WTC11 (cell line): ENCODE data around the genes SOX12, TBC1D20 and SIRPB2.

DNA sequence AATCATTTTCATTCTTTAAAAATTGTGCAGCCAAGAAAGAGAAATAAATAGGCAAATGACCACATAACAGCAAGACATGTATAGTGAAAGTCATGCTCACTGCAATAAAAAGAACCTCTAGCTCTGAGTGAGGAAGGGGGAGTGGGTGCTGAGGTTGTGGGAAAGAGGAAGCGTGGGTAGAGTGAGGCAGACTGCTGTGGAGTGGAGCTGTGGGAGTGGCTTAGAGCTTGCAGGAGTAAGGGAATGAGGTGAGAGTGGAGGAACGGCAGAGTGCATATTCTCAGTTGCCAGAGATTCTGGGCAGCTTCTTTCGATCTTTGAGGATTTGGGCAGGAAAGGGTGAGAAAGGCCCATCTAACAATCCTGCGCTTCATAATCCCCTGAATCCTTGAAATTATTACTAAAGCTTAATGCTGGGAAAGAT is 10.5 kb downstream of the DEFB129 start:
- PRO-cap, result no peak

DNA sequence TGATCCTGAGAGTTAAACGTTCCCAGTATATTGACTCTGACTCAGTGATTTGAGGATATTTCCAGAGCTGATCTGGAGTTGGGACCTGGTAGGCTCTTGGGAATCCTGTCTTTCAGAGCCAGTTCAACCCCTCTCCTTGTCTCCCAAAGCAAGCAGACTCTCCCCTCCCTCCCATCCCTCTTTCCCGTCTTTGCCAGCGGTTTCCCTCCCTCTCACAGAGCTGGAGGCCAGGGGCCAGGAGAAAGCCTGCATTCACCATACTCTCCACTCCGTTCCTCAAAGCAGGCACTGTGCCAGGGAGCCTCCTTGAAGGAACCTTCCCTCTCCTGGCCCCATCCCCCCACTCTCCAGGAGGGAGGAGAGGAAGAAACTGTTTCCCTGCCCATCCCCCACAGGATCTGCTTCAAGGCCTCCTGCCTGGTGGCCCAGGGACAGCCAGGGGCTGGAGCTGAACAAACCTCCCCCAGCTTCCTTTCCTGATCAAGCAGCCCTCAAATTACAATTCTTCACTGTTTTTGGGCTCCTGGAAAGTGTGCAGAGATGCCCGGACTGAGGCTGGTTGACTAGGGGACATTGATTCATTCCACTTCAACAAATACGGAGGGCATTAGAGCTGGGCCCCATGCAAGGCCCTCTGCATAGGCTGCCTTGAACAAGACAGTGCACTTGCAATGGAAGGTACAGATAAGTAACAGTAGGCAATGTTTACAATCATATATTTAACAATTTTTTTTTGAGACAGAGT is 3.8 kb downstream of the ZCCHC3 start:
- PRO-cap, result bidirectional peak, plus-strand start at position 431 of the sequence, minus-strand start at position 292 of the sequence

- PRO-cap, result bidirectional peak, plus-strand start at chr20:325552, minus-strand start at chr20:325269; bidirectional peak, plus-strand start at chr20:325903, minus-strand start at chr20:325784
Observed at GRCh38 chr20:325074-325983, at the start of gene SOX12. SOX12 (plus strand) TSS chr20:325552.

DNA sequence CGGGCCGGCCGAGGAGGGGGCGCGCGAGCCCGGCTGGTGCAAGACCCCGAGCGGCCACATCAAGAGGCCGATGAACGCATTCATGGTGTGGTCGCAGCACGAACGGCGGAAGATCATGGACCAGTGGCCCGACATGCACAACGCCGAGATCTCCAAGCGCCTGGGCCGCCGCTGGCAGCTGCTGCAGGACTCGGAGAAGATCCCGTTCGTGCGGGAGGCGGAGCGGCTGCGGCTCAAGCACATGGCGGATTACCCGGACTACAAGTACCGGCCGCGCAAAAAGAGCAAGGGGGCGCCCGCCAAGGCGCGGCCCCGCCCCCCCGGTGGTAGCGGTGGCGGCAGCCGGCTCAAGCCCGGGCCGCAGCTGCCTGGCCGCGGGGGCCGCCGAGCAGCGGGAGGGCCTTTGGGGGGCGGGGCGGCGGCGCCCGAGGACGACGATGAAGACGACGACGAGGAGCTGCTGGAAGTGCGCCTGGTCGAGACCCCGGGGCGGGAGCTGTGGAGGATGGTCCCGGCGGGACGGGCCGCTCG is 697 bp downstream of the SOX12 start:
- PRO-cap, result bidirectional peak, plus-strand start at position 465 of the sequence, minus-strand start at position 262 of the sequence

- PRO-cap, result no peak
Observed at GRCh38 chr20:327731-328137, 2.4 kb downstream of the SOX12 start.

DNA sequence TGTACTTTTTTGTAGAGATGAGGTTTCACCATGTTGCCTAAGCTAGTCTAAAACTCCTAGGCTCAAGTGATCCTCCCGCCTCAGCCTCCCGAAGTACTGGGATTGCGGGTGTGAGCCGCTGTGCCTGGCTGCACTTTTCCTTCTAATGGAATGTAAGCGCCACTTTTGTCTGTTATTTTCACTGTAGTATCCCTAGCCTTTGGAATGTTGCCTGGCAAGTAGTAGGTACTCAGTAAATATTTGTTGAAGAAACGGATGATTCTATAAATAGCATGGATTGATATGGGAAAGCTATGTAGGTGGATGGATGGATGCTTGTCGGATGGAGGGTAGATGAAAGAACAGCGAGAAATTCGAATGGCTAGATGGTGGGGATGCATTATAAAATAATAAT is 10.3 kb upstream of the TRIB3 start:
- PRO-cap, result no peak

DNA sequence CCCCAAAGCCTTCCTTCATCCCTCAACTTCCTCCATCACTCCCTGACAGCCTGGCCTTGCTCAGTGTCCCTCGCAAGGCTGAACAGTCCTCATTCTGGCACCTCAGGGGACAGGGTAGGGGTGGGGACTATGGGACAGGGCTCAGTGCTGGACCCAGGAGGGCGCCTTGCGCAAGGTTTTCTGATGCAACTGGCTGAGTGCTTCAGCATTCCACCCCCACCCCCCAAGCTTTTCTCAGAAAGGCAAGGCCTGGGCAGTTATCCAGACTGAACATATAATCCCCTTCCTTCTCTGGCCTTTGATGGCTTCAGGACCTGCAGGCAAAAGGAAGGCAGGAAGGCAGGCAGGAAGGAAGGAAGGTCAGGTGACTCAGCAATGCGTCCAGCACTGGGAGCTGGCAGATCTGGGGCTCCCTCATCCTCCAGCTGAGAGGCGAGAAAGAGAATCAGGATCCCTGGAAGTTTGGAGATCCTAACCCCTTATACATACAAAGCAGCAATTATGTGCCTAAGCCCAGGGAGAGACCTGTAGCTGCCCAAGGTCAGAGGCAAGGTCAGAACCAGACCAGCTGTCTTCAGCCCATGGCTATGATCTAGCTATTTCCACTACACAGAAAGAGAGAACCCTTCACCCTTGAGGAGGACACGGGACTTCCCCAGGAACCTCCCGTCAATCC is 8.6 kb upstream of the TRIB3 start:
- PRO-cap, result no peak

- PRO-cap, result no peak
Observed at GRCh38 chr20:373409-374176, 7.0 kb upstream of the TRIB3 start.

DNA sequence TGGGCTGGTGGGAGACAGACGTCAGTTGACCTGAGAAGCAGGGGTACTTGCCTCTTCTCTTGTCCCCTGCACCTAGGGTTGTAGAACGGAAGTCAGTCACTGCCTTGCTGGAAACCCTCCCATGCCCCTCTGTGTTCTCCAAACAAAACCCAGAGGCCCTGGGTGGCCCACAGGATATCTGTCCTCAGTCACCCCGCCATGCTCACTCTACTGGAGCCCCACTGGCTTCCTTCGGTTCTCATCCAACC is 868 bp downstream of the RBCK1 start:
- PRO-cap, result no peak

- PRO-cap, result bidirectional peak, plus-strand start at chr20:462618, minus-strand start at chr20:462526; bidirectional peak, plus-strand start at chr20:462908, minus-strand start at chr20:462684
Observed at GRCh38 chr20:462183-462765, at the start of gene TBC1D20. TBC1D20 (minus strand) TSS chr20:462533.

DNA sequence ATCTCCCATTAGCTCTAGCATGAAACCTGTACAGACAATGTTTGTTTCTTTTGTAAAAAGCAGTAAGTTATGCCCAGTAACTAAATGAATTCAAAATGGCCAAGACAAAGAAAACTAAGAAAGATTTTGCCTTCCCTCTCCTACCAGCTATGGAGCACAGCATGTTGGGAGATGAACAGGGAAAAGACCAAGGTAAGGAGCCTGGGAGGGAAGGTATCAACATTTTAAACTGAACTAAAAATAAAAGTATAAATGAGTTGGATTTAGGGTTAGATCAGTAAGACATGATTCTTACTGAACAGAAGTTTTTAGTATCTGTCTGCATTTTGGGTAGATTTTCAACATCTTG is 20.6 kb upstream of the TBC1D20 start:
- PRO-cap, result no peak

- PRO-cap, result no peak
Observed at GRCh38 chr20:607160-607978, 2.7 kb downstream of the TCF15 start.

DNA sequence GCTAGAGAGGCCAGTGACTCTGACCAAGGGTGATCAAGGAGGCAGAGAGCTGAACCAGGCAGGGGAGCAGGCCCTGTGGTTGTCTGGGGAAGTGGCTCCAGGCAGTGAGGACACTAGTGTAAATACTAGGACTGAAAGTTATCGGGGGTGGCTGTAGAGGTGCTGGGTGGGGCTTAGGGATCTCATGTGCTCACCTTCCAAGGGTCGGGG is 1.0 kb downstream of the SRXN1 start:
- PRO-cap, result no peak

- PRO-cap, result bidirectional peak, plus-strand start at chr20:841268, minus-strand start at chr20:841159
Observed at GRCh38 chr20:840937-841594, 7.6 kb downstream of the FAM110A start.

GRCh38 chr20:843831-844197 is 10.3 kb downstream of the FAM110A start:
- PRO-cap, result no peak

GRCh38 chr20:1308896-1309437 is 20.0 kb downstream of the SDCBP2 start:
- PRO-cap, result unidirectional peak, minus-strand start at chr20:1309137

DNA sequence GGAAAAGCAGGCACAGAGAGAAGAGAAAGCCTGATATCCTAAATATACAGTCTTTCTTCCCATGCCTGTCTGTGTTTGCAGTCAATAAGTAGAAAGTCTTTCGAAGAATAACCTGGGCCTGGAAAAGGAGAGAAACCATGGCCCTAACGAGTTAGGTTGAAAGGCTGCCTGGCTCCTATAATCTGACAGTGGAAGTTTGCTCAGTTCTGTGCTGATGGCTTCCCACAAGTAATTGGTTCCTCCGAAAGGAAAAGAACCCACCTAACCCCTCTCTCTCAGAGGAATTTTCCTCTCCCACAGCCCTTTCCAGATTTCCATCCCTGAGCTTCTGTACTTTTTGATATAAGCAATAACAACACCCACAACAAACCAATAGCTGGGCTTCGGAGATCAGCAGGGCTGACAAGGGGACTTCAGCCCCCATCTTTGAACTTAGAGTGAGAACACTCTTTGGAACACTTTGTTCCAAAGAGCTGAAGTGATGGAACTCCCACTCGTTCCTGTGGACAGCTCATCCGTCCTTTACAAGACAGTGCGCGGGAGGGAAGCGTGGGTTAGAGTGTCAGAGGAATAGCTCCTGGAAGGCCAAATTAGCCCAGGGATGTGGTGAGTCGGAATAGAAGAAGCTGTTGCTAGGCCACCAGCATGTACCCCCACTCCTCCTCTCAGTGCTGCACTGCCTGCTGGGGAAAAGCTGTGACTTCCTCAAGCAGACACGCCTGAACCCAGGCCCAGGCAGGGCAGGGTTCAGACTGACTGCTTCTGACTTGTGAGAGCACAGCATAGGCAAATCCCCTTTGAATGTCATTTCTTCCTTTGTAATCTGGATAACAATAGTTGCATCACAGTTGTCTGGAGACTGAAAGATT is 1.8 kb downstream of the SDCBP2 start:
- PRO-cap, result no peak

DNA sequence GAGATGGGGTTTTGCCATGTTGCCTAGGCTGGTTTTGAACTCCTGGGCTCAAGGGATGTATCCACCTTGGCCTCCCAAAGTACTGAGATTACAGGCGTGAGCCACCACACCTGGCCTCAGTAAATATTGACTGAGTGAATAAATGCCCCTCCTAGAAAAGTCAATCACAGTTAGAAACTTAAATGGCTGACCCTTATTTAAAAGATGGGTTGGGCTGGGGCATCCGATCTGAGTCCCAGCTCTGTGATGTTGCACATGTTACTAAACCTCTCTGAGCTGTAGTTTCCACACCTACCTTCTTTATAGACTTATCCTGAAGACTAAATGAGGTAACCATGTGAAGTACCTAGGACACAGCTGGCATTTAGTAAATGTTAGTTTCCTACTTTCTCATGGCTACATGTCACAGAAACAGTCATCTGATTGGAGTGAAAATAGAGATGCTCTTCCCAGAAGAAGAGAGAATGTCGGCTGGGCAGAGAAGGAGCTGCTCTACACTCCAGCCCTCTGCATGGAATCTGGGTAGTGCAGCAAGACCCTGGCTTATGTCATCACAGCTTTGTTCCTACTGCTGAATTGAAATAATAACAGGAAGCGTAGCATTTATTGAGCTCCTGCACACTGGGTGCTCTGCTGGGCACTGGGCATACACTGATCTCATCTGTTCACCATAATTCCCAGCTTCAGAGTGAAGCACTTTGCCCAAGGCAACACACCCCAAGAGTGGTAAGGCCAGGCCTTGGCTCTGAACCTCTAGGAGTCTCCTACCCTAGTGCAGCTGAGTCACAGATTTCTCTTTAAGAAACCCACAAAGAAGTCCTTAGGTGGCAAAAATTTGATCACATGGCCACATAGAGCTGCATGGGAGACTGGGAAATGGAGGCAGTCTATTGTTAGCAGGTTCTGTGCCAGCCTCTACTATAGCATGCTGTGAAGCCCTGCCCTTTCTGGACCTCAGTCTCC is 3.7 kb upstream of the SDCBP2 start:
- PRO-cap, result no peak

DNA sequence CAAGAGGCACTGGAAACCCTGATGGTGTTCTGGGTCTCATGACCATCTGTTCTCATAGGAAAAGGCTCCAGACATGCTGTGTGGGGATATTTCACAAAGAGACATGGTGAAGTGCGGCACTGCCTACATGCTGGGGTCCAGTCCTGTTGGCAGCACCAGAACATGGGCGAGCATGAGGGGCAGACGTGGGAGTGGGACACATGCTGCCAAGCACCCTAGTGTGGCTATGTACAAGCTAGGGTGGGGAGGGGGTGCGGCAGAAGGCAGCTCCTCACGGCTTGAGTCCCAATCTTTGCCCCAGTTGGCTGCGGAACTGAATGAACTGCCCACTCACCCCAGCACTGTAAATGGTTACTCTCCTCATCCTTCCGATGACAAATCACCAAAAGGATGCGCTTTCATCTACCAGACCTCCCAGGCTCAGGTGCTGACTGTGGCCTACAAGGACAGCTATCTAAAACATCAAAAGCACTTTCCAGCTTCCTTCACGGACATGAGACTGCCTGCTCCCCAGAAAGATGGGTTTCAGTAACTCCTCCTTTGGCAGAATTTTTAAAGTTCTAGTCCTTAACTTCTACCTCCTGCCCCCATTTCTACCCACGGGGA is 1.8 kb downstream of the FKBP1A start:
- PRO-cap, result no peak

DNA sequence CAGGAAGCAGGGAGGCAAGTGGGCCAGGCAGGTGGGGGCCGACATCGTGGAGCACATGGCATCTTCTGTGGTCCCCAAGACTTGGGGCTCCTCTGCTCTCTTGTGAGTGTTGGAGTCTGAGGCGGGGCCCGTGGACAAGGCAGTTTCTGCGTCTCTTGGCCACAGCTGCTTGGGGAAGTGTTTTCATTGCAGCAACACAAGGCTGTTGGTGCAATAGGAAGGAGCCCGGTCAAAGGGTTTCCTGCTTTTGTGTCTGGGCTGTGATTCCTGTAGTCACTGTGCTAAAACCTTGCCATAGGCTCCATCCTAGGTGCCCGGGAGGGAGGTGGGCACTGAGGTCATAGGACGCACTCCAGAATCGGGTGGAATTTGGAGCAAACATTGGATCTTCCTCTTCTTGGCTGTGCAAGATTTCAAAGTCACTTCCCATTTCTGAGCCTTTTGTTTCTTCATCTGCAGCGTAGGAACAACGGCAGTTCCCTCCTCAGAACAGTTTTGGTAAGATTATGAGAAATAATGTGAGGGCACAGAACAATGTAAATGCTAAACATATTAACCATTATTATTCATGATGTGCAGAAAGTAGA is at the start of gene SIRPB2:
Gene SIRPB2, minus strand, starts transcription at position 118 of the 587 bp plus-strand sequence.
- PRO-cap, result no peak